Heart (tissue), 3 donors: Measurements from ENCODE around the genes MIPEP and SPATA13.

DNA sequence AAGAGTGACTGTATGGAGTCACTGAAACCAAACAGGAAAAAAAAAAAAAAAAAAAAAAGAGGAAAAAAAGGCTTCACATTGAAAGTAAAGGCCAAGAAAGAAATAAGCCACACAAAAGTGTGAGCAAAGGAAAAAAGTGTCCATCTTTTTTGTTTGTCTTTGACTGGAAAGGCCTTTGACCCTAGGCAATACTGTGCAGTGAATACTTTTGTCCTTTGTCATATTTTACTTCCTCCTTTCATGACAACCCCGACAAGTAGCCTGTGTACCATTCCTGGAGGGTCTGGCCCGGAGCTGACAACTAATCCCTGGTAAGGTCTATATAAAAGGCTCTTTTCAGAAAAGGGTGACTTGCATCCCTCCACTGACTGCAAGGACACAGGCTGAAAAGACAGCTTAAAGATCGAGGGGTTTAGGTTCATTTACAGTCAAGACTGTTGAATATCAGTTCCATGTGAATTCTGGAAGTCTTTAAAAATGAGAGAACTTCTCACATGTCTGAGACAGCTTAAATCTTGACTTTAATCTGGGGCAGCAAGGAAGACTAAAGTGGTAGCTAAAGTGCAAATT lies 13.0 kb upstream of the MICU2 start:
- RAMPAGE, long total RNA, 2 experiments: no peak in any of the 2 experiments

GRCh38 chr13:21637250-21637546 lies 33.2 kb upstream of the MICU2 start:
- RAMPAGE, long total RNA, 2 experiments: no peak in any of the 2 experiments

DNA sequence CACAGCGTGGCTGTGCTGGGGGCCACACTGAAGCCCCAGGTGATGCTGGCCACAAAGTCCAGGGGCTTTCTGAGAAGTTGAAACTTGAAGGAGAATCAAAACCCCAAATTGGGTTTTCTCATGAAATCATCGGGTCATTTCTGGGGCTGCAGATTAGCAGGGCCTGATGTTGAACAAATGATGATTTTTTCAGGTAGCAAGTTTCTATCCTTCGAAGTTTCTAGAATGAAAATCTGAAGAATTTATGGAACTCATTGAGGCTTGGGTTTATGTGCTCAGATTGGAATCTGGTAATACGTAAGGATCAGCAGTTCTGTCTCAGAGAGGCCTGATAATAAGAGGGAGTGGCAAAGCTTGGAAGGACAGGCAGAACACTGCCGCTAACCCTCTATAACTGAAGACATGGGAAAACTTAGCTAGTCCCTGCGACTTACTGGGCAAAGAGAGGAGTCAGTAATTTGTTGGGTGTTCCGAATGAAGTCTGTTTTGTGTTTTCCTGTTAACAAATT lies 223.7 kb downstream of the FGF9 start:
- RAMPAGE, long total RNA, 2 experiments: no peak in any of the 2 experiments

DNA sequence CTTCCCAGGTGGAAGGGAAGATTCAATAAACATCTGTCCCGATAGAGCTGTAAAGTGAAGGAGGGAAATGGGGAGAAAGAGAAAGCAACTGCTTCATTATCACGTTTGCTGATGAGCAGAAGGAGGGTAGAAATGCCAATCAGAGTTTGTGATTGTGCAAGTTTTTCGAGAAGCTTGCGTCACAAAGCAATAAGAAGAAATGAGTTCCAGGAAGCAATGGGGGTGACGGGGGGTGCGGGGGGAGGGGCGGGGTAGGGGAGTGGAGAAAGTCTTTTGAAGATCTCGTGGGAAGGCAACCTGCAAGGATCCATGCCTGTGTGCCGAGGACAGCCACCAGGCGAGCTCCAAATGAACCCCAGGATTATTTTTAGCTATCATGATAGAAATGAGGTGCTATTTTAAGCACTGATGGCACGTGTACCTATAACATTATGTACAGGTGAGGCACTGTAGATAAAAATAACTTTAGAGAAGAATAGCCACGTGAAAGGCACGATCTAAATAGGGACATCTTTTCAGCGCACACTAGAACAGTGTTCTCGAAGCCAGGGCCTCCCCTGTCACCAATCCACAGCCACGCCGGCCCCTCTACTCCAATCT lies 224.3 kb downstream of the FGF9 start:
- RAMPAGE, long total RNA, 2 experiments: no peak in any of the 2 experiments

DNA sequence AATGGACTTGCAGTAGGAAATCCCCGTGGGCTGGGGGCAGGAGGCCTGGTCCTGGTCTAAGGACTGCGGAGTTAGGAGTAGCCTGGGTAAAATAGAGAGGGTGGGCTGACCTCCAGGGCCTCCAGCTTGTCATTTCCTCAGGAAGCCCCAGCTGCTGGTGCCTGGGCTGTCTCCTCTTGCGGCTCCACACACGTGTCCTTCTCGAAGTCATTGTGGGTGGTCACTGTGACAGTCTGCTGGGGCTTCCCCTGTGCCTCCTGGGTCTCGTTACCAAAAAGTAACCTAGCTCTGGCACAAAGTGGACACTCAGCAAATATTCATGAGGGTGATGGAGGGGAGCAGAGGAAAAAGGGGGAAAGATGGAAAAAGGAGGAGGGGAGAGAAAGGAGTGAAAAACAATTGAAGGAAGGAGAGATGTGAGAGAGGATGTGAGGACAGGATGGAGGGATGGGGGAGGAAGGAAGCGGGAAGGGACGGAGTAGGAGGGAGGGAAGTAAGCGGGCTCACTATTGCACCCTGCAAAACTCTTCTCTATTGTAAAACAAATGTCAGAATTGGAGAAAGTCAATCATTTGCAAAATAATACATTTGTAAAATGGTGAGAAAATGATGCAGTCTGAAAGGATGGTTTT lies 259.8 kb downstream of the FGF9 start:
- RAMPAGE, long total RNA, 2 experiments: no peak in any of the 2 experiments

DNA sequence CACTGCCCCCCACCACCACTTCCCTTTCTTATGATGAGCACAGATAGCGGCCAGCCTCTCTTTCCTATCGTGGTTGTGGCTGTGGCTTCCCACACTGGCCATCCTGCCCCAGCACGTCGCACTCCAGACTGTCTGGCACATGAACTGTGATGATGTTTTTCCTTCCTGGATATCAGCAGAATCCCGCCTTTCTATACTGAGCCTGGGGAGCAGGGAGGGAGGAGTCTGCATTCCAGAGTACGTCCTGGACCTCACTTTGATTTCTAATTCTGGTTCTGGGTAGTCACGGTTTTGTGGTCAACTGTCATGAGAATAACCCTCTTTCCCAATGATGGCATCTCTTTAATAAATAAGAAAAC lies 315.1 kb downstream of the FGF9 start:
- RAMPAGE, long total RNA, 2 experiments: no peak in any of the 2 experiments

- RAMPAGE, long total RNA, 2 experiments: no peak in any of the 2 experiments
Observed at GRCh38 chr13:22696275-22696990, 484.3 kb upstream of the SGCG start.

- RAMPAGE, long total RNA, 2 experiments: no peak in any of the 2 experiments
Observed at GRCh38 chr13:22745154-22745437, 435.7 kb upstream of the SGCG start.

DNA sequence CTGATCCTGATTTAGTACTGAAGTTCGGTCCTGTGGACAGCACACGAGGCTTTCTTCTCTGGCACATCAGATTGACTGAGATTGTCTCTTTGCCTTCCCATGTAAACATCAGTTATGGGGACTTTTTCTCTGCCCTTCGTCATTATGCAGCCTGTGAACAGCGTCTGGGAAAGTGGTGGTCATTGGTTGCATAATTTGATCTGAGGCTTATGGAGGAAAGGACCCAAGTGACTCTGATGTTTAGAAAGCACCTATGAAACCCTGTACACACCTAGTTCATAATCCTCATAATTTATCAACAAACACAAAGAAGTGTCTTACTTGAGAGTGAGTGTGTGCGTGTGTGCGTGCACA lies 264.5 kb upstream of the SGCG start:
- RAMPAGE, long total RNA, 2 experiments: no peak in any of the 2 experiments

DNA sequence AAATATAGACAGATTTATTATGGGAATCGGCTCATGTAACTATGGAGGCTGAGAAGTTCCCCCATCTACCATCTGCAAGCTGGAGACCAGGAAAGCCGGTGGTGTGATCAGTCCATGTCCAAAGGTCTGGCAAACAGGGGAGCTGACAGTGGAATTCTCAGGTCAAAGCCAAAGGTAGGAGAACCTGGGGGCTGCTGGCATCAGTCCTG lies 20.4 kb upstream of the SACS start:
- RAMPAGE, long total RNA, 2 experiments: no peak in any of the 2 experiments

DNA sequence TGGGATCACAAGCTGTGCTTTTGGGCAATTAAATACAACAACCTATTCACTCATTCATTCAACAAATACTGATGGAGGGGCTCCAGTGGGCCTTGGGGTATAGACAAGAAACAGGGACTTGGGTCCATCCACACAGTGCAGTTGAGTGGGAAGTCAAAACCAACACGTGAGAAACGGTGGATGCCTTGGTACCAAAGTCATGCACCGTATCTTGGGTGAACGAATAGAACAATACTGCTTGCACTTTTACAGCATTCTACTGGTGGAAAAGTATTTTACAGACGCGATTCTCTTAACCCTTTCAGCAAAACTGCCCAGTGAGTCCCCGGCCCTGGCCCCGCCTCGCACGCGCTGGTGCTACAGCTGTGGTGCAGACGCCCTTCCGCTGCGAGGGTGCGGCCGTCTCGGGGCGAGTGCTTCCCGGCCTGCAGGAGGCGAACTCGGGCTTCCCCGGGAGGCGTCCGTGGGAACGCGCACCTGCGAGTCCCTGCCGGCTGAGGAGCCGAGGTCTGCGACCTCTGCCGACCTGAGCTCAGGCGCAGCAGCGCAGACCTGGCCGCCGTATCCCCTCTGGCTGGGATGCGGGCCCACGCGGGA lies 8.3 kb downstream of the TNFRSF19 start:
- RAMPAGE, long total RNA, 2 experiments: no peak in any of the 2 experiments

DNA sequence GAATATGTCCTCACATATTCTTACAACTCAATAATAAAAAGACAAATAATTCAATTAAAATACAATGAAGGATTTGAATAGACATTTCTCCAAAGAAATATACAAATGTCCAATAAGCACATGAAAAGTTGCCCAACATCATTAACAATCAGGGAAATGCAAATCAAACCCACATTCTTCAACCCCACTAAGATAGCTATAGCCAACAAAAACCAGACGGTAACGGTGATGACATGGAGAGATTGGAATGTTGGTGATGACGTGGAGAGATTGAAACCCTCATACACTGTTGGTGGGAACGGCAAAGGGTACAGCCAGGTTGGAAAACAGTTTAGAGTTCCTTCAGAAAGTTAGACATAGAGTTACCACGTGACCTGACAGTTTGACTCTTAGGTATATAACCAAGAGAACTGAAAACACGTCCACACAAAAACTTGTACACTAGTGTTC lies 48.1 kb downstream of the TNFRSF19 start:
- RAMPAGE, long total RNA, 2 experiments: no peak in any of the 2 experiments

- RAMPAGE, long total RNA, 2 experiments: no peak in any of the 2 experiments
Observed at GRCh38 chr13:23656515-23656867, 86.3 kb downstream of the TNFRSF19 start.

- RAMPAGE, long total RNA, 2 experiments: no peak in any of the 2 experiments
Observed at GRCh38 chr13:23668515-23669195, 98.4 kb downstream of the TNFRSF19 start.

GRCh38 chr13:23888461-23889755 lies at the start of gene MIPEP:
TSS of gene MIPEP (minus strand) at chr13:23889400.
- RAMPAGE, long total RNA, 2 experiments: start-site peak on the plus strand in 1 of 2 experiments, at chr13:23888808-23888846 at its widest, 10 reads per replicate; start-site peak on the minus strand in 2 of 2 experiments, at chr13:23889340-23889430 at its widest, 76 to 927 reads per replicate

DNA sequence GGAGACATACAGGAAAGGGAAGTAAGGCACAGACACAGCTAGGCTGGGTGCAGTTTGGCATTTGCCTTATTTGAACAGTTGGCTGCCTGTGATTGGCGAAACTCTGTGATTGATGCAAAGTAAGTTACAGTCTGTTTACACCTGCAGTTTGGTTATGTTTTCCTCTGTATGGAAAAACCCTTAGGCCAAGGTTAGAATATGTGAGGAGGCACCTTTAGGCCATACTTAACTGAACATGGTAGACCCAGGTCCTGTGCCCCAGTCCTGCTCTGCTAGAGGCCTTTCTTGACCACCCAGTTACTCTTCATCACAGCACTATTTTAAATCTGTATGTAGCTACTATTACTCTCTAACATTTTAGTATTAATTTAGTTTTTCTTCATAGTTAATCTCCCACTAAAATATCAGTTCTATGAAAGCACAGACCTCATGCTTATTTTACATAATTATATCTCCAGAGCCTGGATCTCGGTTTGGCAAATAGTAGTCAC lies 85.6 kb upstream of the SPATA13 start:
- RAMPAGE, long total RNA, 2 experiments: no peak in any of the 2 experiments

GRCh38 chr13:24124925-24125458 lies 35.5 kb upstream of the SPATA13 start:
- RAMPAGE, long total RNA, 2 experiments: no peak in any of the 2 experiments

GRCh38 chr13:24130225-24130765 lies 30.2 kb upstream of the SPATA13 start:
- RAMPAGE, long total RNA, 2 experiments: no peak in any of the 2 experiments

DNA sequence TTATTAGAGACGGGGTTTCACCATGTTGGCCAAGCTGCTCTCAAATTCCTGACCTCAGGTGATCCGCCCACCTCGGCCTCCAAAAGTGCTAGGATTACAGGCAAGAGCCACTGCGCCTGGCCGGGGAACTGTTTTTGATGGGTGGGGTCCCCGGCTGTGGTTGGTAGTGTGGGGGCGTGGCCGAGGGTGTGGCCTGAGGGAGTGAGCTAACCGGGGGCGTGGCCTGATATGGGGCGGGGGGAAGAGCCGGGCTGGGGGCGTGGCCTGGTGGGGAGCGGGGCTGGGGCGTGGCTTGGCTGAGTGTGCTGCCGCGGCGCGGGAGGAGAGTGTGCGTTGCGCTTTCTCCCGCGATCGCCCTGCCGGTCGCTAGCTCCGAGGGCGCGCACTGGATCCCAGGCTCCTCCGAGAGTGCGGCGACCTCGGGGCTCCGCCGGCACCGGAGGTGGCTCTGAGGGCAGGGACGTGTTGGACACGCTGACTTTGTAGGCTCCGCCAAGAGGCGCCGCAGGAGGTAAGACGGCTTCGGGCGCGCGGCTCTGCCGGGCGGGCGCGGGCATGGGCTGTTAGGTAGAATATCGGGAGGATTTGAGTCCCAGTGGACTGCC lies at the start of gene SPATA13:
Gene SPATA13, plus strand, starts transcription at position 299 of the 605 bp plus-strand sequence.
- RAMPAGE, long total RNA, 2 experiments: start-site peak on the plus strand in 1 of 2 experiments, centred at position 333 of the sequence, 45 reads per replicate

DNA sequence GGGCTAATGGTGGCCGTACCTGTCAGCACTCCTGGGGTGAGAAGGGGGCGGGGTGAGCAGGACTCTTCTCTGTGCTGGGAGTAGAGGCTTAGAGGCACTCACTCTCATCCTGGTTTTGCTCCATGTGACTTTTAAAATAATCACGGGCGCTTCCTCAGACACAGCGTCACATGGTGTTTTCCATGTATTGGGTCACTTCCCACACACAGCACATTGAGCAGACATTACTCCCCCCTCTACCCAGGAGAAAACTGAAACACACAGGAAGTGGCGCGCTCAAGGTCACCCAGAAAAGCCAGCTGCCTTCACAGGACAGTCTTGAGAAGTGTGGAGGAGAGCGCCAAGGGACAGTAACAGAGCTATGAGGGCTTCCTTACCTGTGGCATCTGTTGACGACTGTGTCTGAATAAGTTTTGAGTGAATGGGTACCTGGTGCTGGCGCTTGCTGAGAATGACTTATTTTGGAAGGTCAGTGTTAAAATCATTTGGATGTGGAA lies 23.3 kb downstream of the SPATA13 start:
- RAMPAGE, long total RNA, 2 experiments: no peak in any of the 2 experiments